ReNcell CX (cell line): ENCODE data around the genes CCDC22, EZHIP, SSX2, XAGE5 and GPR173.

- PRO-cap: no peak
Observed at GRCh38 chrX:49064389-49064902, 5.6 kb downstream of the CCDC120 start.

DNA sequence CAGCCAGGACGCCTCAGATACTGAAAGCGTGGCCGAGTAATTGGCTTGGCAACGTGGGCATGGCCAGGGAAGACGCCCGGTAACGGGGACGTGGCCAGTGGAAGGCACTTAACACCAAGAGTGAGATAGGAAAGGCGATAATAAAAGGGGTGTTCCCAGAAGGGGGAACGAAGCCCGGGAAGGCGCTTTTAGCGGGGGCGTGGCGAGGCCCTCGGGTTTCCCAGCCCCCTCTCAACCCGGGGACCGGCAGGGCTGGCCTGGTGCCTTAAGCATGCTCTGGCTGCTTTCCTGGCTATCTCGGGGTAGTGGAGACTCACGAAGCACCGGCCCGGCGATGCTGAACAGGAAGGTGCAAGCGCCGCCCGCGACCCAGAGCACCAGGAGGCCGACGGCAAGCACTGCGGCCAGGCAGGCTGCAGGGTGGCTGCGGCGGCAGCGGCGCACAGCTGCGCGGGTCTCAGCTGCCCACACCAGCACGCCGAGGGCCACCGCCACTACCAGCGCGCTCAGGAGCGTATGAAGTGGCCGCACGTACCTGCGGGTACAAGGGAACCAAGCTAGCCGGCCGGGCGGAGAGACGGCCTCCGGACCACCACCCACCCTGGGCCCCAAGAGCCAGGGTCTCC lies 1.6 kb downstream of the PRAF2 start:
- PRO-cap: unidirectional peak, plus-strand start at position 301 of the sequence

DNA sequence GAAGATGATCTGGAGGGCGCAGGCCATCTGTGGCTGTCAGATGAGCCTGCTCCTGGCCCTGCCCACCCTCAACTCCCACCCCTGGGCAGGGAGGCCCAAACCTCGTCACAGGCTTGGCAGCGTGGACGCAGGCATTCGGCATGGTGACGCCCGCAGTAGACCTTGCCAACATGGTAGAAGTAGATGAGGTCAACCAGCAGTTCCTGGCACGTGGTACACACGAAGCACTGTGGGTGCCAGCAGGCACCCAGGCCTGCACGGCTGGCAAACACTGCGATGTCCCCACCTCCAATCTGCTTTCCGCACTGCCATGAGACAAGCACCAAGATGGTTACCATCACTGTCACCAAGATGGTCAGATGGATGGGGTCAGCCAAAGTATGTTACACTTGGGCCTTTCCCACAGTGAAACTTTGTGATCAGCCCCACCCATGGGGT lies 6.5 kb downstream of the PLP2 start:
- PRO-cap: no peak

DNA sequence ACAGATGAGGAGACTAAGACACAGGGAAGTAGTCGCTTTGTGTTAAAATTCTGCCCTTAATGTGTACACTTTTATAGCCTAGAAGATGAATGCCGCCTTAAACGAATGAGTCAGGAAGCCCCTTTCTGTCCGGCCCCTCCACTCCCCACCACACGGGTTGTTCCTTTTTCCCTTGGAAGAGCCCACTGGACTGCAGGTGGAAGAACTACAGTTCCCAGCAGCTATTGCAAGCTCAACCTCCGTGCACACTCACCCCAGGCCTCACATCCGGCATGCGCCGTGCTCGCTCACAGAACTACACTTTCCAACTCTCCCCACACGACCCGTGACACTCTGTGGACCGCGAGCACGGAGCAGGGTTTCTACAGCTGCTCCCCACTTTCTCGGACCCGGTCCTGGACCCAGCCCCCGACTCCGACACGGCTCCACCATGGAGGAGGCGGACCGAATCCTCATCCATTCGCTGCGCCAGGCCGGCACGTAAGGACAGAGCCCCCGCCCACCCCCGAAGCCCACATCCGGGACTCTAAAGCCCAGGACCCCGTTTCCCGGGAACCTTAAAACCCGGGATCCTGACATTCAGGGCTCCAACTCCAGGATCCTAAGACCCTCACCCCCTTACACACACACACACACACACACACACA lies at the start of gene CCDC22:
Gene CCDC22 (plus strand): TSS at position 264 of the 647 bp plus-strand sequence.
- PRO-cap: bidirectional peak, plus-strand start at position 335 of the sequence, minus-strand start at position 186 of the sequence; bidirectional peak, plus-strand start at position 530 of the sequence, minus-strand start at position 448 of the sequence

DNA sequence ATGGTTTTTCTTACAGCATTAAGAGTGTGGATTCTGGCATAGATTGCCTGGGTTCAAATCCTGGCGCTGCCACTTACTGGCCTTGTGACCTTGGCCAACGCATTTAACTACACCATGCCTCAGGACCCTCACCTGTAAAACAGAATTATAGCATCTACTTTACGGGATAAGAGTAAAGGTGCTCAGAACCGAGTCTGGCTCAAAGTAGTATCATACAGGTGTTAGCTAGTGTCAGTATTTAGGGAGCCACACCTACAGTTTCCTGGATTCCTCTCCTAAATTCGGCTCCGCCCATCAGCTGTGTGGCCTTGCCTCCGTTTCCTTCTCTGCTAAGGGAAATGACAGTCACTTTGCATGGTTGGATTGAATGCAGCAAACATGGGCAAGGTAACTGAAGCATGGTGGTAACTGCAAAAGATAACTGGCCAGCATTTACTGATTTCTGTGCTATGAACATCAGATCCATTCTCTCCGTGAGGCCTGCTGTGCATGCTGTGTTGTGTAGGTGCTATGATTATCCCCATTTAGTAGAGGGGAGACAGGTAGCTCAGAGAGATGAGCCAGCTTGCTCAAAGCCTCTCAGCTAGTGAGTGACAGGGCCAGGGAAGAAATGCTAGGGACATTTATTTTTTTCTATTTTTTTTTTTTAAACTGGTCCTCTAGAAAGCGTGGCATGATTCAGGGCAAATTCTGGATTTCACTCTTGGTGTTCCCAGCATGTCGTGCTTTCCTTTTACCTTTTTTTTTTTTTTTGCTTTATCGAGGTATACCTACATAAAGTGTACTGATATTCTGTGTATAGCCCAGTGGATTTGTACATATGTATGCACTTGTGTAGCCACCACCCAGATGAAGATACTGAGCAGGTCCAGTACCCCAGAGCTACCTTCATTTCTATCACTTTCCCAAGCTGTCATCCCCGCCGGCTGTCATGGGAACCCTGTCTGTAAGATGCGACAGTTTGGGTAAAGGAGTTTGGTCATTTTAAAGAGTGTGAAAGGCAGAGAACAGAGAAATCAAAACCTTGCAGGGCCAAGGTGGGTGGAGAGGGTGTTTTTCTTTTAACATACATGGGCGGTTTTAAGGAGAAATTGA lies 3.0 kb downstream of the PPP1R3F start:
- PRO-cap: no peak

DNA sequence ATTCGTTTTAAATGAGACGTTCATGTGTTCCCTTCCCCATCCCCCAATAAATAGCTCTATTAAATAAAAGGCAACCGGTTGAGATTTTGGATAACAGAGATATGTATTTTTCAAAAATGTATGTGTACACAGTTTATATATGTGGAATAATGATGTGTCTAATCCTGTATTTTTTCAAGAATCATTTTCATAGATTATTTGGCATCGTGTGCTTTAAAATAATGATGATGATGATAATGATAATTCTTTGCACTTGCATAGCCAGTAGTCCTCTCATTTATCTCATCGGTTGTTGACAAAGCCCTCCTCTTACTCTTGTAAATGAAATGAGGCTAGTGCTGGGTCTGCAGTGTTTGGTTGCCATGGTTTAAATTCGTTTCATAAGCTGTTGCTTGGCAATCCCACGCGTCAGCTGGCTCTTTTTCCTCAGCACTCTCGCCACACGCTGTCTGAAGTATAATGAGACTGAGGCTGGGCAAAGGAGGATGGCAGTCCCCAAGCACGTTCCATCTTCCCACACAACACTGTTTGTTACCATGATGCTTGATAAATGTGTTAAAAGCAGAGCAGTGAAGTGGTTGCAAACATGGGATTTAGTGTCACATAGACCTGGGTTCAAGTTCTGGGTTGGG lies 15.4 kb downstream of the PAGE4 start:
- PRO-cap: no peak

GRCh38 chrX:50202345-50202853 lies 1.6 kb upstream of the AKAP4 start:
- PRO-cap: no peak

GRCh38 chrX:50595023-50595449 lies 124.4 kb upstream of the DGKK start:
- PRO-cap: no peak

- PRO-cap: no peak
Observed at GRCh38 chrX:50799613-50800005, 14.4 kb downstream of the SHROOM4 start.

GRCh38 chrX:50890228-50890670 lies 20.3 kb upstream of the BMP15 start:
- PRO-cap: no peak

GRCh38 chrX:51333458-51333784 lies 799 bp downstream of the NUDT10 start:
- PRO-cap: unidirectional peak, minus-strand start at chrX:51333540

DNA sequence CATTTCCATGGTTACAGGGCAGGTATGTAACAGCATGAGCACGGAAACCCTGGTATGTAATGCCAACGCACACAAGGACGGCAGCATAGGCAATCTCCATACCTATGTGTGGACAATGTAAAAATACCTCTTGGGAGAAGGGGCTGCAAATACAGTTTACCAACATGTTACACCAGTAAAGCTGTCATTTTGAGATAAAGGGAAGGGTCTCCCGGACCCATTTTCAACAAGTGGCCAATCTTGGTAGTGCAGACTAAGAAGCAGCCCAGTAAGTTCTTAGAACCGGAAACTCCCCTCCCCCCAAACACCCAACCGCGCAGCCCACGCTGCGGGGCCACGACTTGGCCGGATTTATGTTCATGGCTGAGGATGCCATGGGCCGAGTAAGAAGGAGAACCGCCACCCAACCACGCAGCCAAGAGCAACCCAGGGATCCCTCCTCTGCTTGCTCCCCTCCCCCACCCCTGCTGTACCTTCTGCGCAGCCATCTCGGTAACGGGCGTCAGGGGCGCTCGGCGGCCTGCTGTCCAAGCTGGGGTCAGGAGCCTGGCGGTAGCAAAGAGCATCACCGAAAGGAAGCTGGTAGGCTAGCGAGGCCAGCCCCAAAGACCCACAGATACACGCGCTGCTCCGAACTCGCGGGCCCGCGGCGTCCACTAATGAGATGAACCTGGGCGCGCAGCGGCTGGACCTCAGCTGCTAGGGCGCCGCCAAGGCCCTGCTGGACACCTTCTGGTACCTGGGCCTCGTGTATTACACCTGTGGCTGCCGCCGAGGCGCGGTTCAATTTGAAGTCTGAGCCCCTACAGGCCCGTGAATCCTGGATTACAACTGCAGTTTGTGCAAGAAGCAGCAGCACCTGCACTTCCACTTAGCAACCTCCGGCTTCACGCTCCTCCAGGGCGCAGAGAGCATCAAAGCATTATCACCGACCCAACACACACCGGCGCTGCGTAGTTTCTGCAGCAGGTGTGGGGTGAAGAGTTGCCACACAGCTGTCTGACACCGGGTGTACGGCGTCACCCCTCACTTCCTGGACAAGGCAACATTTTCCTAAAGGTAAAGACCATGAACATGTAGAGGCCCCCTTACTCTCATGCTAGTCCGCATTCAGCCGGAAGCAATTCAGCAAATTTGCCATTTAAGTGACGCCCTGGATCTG lies 10.7 kb upstream of the EZHIP start:
- PRO-cap: no peak

- PRO-cap: no peak
Observed at GRCh38 chrX:51406543-51407070, at the start of gene EZHIP. EZHIP (plus strand) TSS chrX:51406948.

- PRO-cap: no peak
Observed at GRCh38 chrX:51456189-51456929, 40.0 kb downstream of the NUDT11 start.

- PRO-cap: no peak
Observed at GRCh38 chrX:51893819-51894246, 410 bp downstream of the MAGED1 start.

DNA sequence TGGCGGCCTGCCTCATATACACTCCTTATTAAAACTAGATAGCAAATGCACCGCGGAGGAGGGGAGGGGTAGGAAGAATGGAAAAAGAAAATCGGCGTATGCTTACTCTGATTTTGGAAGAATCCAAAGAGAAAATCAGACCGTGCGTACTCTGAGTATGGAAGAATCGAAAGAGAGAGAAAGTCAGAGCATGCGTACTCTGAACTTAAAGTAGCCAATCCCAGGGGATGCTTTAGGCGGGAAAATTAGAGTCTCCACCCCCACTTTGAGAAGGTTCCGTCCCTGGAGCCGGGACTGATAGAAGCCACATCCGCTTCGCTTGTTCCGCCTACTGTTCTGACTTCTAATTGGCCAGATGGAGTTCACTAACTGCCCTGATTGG lies at the start of gene SSX2:
Gene SSX2 (minus strand): TSS at position 173 of the 382 bp plus-strand sequence.
- PRO-cap: no peak

- PRO-cap: no peak
Observed at GRCh38 chrX:52811226-52811422, at the start of gene XAGE5. XAGE5 (plus strand) TSS chrX:52811287.

DNA sequence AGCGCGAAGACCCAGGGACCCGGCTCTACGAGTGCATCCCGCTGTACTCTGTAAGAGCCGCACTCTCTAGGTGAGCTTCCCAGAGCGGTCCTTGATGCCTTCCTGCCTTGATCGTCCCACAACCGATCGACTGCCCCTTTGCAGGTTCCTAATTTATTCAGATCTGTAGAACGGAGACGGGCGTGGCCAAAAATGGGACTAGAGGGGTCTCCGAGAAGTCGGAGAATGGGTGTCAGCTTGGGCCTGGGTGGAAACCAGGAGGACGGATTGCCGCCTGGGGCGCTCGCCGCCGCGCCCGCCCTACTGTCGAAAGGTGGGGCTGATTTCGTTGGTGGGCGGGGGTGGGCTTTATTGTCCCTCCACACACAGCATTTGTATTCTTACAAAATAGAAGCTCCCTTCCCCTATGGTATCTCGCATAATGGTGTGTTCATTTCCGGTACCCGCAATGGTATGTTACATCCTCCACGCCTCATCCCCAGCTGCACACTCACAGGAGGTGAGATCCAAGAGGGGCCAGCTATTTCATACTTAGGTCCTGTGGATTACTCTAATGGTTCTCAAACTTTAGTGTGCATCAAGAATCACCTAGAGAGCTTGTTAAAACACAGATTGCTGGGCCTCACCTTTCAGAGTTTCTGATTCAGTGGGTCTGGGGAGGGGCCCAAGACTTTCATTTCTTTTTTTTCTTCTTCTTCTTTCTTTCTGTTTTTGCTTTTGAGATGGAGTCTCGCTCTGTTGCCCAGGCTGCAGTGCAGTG lies 42.4 kb upstream of the FAM156A start:
- PRO-cap: no peak

DNA sequence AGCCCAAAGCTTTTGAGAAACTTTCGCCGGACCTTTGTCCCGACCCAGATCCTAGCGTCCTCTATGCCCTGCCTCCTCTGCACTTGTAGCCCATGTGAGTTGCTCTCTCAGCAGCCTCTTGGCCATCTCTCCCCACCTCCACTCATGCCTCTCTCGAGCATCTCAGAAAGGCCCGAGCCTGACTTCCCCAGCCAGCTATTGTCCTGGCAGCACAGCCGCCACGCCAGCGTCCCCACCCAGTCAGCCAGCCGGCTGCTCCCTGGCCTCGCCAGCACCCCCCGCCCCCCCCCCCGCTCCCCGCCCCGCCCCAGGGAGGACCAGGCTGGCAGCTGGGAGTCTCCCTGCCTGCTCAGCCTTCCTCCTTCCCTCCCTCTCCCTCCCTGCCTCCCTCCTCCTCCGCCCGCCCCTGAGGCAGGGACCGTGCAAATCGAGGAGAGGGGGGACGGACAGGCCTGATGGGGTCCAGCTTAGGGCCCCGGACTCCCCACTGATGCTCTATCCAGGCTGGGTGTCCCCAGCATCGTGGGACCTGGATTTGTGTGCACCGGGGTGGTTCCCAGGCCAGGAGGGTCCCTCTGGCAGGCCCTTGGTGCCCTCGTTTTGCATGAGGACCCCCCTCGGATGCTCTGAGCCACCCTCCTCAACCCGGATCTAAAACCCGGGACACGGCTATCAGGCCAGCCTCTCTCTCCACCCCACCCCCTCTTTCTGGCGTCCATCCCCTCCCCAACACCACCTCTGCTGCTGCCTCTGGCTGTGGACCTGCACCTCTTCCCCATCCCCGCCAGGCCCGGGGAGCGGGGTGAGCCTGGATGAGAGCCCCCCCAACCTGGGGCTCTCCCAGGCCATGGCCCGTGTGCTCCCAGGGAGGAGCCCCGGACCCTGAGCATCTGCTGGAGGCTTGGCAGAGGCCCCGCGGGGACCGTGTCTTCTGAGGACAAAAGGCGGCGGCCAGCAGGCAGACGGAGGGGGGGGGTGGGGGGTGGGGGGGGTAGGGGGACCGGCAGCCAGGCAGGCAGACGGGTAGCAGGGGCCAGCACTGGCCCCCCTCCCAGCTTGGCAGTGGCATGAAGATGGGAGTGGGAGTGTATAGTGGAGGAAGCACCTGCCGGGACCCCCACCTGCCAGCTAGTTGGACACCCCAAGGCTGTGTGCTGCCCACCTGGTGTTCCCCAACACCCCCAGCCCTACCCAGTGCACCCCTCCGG lies at the start of gene GPR173:
Gene GPR173 (plus strand): TSS at position 698 of the 1,208 bp plus-strand sequence.
- PRO-cap: unidirectional peak, minus-strand start at position 79 of the sequence; bidirectional peak, plus-strand start at position 429 of the sequence, minus-strand start at position 236 of the sequence; bidirectional peak, plus-strand start at position 706 of the sequence, minus-strand start at position 647 of the sequence

DNA sequence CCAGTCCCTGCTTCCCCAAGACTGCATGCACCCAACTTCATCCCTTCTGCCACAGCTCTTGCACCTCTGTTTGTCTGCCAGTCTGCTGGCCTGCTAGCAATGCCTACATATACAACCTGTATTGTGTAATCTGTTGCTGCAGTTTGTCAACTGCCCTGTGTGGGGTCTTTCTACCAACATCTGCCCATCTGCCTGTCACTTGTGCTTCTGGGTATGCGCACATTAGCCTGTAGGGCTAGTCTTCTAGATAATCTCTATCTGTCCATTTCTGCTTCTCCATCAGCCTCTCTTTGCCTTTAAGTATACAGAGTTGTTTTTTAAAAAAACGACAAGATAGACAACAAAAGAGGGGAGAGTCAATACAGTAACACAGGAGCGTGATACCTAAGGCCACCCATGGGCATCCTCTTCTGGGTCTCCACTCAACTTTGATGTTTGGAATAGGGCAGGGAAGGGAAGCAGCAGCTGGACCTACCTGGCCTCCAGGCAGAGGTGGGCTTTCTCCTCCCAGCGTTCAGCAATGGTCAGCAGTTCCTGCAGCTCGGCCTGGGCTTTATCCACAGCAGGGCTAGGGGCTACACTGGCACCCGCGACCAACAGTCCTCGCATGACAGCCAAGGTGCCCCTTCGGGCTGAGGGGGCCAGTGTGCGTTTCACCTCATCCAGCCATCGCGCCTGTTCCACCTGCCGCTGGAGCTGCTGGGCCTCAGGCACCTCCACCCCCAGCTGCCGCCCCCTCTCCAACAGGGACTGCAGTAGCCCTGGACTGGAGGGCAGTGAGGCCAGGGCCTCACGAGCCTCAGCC lies 28.6 kb downstream of the KDM5C start:
- PRO-cap: no peak